ENCODE measurements around a stretch of chr22.

GRCh38 chr22:24685623-24686443 is 82.8 kb downstream of the GGT1 start:
- PRO-cap, result no peak

GRCh38 chr22:24695016-24695668 is 79.4 kb downstream of the PIWIL3 start:
- PRO-cap, result no peak

DNA sequence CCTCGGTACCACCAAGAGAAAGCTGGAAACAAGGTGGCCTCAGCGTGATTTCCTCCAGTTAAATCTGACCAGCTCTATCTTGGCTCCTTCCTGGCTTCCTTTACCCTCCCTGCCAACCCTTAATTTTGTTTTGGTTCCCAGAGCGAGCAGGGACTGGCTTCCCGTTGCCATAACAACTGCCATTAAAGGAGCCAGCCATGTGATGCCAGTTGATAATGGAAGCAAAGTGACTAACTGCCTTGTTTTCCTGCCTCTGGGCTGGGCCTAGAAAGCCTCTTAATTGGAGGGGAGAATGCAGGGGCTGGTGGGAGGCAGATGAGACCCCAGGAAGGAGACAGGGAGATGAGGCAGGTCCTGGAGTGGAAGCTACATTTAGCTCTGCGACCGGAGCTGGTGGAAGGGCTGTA is 4.4 kb downstream of the SGSM1 start:
- PRO-cap, result no peak

DNA sequence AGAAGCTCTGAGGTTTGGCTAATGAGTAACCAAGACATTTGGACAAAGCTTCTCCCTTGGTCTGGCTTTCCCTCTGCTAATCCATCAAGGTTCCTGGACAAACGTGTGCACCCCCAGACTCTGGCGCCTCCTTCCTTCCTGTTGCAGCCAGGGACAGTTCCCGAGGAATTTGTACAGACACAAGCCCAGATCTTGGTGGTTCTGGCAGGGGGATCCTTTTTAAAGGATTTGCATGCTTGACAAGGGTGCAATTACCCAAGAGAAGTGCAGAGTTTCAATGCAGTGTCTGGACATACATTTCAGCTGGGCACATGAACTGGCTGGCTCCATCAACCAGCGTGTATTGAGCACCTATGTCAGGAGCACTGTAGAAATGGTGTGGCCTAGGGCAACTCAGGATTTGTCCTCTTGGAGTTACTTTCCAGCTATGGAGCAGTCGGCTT is 1.7 kb downstream of the KIAA1671 start:
- PRO-cap, result no peak

- PRO-cap, result no peak
Measured at GRCh38 chr22:25026569-25026917, 74.0 kb downstream of the KIAA1671 start.

GRCh38 chr22:25133938-25134496 is 65.6 kb upstream of the CRYBB3 start:
- PRO-cap, result no peak

DNA sequence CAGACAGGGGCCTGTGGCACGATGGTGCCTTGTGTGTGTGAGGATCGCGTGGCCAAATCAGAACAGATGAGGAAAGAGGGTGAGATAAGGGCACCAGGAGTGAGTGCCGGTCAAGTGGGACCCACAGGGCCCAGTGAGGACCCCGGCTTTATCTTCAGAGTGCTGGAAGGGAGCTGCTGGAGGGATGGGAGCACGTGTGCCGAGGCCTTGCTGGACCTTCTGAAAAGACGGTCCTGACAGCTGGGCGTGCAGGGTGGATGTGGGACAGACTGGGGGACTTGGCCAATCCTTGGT is 38.3 kb upstream of the CRYBB3 start:
- PRO-cap, result no peak

GRCh38 chr22:25349880-25350426 is 130.5 kb downstream of the CRYBB2 start:
- PRO-cap, result no peak

- PRO-cap, result no peak
Measured at GRCh38 chr22:25401978-25402911, 162.2 kb upstream of the GRK3 start.

DNA sequence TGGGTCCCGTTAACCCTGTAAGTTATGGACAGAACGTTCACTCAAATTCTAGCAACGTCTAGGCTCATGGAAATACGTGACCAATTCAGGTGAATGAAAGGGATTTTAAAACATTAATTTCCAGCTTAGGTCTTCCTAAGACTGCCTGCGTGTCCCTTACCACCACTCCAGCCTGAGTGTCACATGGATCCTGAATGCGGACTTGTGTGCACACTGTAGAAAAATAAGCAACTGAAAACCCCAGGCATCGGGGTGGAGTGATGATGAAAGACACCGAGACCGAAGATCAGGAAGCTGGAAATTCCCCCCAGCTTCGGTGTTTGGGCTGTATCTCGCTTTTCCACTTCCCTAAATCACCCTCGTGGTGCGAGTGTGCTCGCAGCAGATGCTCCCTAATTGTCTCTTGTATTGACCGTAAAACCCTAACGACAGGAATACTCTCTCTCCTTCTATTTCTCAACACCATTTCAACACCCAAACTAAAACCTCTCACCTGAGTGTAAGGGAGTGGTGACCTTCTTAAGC is 816 bp upstream of the GRK3 start:
- PRO-cap, result no peak

GRCh38 chr22:25615776-25616357 is 51.4 kb downstream of the GRK3 start:
- PRO-cap, result no peak

DNA sequence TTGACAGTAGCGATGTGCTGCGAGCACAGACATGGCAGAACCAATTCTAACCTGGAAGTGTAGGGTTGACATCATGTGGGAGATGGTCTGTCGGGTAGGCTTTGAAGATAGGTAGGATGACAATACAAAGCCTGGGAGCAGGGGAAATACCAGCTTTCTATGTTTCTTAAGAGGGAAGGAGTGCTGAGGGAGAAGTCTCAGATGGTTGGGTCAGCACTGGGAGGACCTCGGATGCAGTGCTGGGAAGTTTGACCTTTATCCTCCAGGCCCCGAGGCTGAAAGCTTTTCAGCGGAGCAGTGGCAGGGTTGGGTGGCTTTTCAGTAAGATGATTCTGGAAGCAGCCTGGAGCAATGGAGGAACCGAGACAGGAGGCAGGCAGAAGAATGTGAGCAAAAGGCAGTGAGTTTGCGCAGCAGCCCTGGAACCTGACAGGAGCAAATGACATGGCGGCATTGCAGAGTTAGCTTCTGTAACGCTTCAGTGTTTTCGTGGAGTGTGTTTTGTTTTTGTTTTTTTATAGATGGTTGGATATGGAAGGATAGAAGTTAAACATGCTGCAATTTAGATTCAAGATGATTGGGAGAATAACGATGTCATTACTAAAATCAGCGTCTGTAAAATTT is 43.5 kb upstream of the MYO18B start:
- PRO-cap, result no peak

GRCh38 chr22:25761946-25762706 is 20.1 kb downstream of the MYO18B start:
- PRO-cap, result no peak

DNA sequence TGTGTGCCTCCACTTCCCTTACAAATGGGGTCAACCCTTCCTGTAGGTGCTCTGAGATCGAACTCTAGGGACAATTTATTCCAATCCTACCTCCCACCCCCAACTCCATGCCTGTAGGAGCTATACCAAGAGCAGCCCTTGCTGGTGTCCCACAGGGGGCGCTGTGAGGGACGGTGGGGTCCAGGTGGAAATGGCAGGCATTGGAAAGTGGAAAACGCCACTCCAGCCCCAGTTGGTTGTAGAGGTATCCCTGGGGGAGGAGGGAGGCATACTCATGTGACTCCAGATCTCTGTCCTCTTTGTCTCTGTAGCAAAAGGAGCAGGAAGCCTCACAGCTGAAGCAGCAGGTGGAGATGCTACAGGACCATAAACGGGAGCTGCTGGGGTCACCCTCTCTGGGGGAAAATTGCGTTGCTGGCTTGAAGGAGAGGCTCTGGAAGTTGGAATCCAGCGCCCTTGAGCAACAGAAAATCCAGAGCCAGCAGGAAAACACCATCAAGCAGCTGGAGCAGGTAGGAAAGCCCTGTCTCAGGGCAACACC is 161.4 kb downstream of the MYO18B start:
- PRO-cap, result no peak

- PRO-cap, result no peak
Measured at GRCh38 chr22:26311649-26312090, 117.4 kb upstream of the ASPHD2 start.

DNA sequence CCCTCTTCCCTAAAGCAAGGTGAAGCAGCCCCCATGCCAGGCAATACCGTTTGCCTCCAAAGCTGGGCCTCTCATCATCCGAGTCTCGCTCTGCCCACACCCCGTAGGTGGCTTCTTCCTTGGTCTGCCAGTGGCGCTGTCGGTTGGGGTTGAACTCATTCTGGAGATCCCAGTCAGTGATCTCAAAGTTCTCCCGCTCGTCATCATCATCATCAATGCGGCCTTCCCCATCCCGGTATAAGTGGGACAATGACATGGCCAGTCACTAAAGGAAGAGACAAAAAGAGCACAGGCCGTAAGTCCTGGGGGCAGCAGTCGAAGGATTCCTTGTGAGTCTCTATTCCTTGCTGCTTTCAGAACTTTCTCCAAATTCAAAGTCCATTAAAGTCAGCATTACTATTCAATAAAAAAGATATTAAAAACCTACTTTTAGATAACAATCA is 2.2 kb downstream of the TFIP11 start:
- PRO-cap, result no peak

- PRO-cap, result no peak
Measured at GRCh38 chr22:26571891-26572429, 18.0 kb downstream of the TPST2 start.

DNA sequence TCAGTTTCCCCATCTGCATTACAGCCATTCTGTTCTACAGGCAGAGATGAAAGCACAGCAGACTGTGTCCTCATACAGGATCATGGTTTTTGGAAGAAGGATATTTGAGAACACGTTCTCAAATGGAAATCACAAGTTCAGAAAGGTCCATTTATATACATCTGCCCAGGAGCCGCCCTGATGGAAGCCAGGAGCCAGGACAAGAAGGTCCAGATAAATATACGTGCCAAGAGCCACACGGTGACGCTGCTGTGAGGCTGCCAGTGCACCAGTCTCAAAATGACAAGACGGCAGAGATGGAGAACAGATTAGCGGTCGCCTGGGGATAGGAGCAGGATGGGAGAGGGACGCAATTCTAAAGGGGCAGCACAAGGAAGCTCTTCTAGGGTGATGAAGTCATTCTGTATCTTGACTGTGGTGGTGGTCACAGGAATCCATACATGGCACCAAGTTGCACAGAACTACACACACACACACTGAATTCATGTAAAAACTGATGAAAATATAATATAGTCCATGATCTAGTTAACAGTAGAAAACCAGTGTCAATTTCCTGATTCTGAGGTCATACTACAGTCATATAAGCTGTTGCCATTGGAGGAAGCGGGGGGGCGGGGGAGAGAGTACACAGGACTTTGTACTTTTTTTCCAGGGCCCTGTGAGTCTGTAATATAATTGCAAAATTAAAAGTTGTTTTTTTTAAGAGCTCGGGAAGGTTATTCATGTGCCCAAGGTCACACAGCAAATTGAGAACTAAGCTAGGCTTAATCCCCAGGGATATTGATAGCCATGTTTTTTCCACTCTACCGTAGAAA is 312.6 kb downstream of the MN1 start:
- PRO-cap, result no peak

DNA sequence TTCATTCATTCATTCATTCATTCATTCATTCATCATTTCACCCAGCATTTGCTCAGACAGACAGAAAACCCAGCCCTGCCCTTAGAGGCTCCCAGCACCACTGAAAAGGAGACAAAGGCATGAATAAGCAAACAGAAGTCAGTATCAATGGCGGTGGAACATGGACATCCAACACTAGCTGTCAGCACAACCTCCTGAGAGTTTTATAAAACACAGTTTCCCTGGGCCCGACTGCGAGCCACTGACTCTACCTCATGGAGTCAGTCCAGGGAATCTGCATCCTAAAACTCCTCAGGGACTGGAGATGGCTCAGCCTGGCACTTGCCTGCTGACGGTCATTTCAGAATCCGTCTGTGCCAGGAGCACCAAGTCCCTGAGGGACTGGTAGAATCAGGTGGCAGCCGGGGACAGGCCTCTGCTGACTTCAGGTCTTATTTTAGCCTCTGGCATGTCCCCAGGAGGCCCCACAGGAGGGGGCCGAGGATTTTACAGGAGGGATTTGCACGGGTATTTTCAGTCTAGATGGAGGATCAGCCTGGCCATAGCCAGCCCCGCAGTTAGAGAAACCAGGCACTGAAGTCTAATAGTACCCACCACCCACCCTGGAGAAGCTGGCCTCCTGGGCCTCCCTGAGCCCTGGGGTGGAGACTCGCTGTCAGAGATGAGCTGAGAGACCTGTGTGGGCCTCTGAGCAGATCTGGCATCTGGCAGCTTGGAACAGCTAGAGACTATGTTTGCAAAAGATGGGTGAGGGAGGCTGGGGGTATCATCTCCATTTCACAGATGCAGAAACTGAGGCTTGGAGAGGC is 164.4 kb downstream of the MN1 start:
- PRO-cap, result no peak

GRCh38 chr22:27918255-27919053 is 602 bp downstream of the PITPNB start:
- PRO-cap, result no peak